Skin of body (tissue), 2 donors: ENCODE measurements around the gene HEY2.

DNA sequence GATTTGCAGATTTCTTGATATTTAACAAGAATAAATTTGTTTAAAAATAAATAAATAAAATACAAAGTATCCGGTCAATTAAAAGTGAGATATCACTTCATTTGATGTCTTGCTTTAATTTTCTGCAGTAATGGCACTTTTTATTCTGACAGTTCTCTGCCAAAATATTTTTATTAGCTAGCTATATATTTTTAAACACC, 342.0 kb downstream of the GJA1 start:
- RAMPAGE, long total RNA: no peak

GRCh38 chr6:122028655-122028861, 370.9 kb upstream of the HSF2 start:
- RAMPAGE, long total RNA: no peak

DNA sequence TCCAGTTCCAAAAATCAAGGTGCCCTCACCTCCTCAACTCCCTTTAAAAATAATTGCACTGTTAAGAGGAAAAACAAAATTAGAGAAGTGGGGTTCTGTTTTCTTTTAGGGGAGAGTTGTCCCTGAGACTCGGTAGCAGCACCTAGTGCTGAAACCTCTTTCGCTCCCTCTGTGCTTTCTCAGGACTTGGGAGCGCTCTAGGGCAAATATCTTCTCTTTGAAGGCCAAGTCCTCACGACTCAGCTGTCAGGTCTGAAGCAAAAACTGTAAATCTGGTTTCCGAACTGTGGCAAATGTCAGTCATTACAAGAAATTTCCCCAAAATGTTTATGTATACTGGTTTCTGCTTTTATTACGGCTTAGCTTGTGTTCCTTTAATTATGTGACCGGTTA, 1.3 kb downstream of the SMPDL3A start:
- RAMPAGE, long total RNA: no peak

DNA sequence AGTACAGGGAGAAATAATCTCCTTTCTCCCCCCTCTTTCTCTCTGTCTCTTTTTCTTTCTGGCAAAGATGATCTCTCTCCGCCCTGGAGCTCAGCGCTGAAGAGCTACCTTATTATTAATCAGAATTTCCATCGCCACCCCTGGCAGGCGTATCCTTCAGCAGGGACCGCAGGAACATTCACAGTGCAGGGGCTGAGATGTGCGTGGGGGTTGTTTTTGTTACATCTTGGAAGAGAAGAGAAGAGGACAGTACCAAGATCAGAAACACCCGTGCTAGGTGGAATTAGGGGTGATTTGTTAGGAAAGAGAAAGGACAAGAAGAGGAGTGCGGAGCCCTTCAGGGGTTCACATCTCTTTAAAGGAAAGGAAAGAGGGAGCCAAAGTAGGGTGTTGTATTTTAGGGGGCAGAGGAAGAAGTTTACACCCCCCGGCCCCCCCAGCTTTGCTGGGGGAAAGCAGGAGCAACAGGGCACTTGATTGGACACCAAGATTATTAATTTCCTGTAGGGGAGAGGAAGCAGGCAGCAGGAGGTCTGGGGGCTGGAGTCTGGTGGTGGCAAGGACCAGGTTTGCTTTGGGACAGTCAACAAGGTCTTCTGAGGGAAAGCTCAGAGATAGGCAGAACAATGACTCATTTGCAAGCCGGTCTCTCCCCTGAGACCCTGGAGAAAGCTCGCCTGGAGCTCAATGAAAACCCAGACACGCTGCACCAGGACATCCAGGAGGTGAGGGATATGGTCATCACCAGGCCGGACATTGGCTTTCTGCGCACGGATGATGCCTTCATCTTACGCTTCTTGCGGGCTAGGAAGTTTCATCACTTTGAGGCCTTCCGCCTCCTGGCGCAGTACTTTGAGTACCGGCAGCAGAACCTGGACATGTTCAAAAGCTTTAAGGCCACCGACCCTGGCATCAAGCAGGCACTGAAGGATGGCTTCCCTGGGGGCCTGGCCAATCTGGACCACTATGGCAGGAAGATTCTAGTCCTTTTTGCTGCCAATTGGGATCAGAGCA, 1.4 kb downstream of the CLVS2 start:
- RAMPAGE, long total RNA: no peak

GRCh38 chr6:125082629-125083413, 70.8 kb upstream of the TPD52L1 start:
- RAMPAGE, long total RNA: no peak

GRCh38 chr6:125707188-125707522, 42.3 kb upstream of the HEY2 start:
- RAMPAGE, long total RNA: no peak

- RAMPAGE, long total RNA: no peak
Observed at GRCh38 chr6:125745407-125746199, 3.8 kb upstream of the HEY2 start.

DNA sequence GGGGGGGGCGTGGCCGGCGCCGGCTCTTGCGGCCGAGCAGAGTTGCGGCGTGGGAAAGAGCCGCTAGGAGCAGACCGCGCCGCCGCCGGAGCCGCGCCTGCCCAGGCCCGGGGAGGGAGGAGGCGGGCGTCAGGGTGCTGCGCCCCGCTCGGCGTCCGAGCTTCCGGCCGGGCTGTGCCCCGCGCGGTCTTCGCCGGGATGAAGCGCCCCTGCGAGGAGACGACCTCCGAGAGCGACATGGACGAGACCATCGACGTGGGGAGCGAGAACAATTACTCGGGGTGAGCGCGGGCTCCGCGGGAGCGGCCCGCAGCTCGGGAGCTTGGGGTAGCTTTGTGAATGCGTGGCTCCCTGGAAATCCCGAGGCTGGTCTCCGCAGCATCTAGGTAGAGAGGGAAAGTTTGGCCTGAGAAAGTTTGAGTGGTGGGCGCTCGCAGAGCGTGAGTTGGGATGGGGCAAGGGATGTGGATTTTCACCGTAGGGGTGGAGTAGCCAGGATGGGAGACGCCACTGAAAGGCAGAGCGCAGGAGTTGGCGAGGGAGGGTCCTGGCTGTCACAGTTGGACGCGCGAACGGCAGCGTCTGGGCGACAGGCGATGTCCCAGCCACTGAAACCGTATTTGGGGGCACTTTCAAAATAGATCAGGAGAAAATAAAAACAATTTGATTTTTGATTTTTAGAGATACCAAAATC, at the start of gene HEY2:
Gene HEY2, plus strand, starts transcription at position 54 of the 694 bp plus-strand sequence.
- RAMPAGE, long total RNA: no peak

- RAMPAGE, long total RNA: no peak
Observed at GRCh38 chr6:125789184-125789577, 1.6 kb upstream of the NCOA7 start.

GRCh38 chr6:125789578-125790346, 998 bp upstream of the NCOA7 start:
- RAMPAGE, long total RNA: no peak

DNA sequence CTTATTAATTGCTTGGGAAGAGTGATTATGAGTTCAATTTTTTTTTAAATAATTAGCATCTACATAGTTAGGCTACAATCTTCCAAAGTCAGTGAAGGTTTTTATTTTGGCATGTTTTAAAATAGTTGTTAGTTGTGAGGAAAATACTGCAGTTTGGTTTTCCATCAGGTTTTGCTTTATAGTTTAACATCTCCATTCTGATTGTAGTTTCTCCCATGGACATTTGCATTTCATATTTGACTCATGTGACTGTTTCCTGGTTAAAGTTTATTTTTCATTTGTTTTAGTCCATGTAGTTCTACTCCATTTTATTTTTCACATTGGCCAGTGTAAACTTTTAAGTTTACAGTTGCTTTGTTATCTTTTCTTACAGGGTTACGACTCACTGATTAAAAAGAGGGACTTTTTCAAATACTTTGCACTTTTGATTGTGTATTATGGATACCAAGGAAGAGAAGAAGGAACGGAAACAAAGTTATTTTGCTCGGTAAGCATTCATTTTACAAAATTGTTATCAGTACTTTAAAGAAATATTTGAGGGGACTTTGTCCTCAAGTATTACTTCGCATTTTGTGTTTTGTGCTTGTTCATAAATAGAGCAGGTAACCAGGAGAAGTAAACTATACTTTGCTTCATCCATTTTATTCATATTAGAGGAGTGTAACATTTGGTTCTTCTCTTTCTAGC, 24.3 kb downstream of the NCOA7 start:
- RAMPAGE, long total RNA: no peak

GRCh38 chr6:125888989-125890209, 67.2 kb upstream of the HINT3 start:
- RAMPAGE, long total RNA: no peak

DNA sequence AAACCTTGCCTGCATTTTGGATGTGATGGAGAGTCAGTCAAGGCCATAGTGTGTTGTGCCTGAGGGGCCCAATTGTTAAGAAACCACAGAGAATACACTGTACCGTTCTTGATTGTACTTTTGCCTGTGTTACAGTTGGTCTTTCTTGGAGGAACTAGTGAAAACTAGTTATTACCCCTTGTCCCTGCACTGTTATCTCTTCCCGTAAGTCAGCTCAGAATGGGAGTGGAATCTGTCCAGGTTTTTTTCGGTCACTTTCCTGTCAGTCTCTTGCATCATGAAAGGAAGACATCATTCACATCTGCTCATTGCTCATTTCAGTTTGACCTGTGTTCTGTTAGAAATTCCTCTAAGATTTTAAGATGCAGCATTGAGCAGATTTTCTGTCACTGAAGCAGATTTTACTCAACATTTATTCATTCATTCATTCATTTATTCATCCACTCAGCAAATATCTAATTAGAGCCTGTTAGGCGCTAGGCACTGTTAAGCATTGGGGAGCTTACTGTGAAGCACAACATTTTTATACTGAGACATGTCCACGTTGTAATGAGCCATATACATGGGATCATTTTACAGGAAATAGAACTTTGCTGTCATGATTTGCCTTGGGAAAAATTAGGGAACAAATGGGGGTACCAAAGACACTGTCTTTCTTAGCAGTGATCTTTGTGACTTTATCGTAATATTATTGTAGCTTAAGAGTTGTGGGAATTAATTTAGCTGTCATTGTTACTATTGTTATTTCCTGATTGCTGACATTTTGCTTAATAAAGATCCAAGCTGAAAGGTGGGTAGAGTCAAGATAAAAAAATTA, 33.1 kb upstream of the HINT3 start:
- RAMPAGE, long total RNA: no peak

- RAMPAGE, long total RNA: no peak
Observed at GRCh38 chr6:125945438-125945864, 11.1 kb upstream of the HINT3 start.

GRCh38 chr6:126047410-126047821, 61.1 kb downstream of the TRMT11 start:
- RAMPAGE, long total RNA: no peak

- RAMPAGE, long total RNA: no peak
Observed at GRCh38 chr6:126063260-126064083, 77.1 kb downstream of the TRMT11 start.

DNA sequence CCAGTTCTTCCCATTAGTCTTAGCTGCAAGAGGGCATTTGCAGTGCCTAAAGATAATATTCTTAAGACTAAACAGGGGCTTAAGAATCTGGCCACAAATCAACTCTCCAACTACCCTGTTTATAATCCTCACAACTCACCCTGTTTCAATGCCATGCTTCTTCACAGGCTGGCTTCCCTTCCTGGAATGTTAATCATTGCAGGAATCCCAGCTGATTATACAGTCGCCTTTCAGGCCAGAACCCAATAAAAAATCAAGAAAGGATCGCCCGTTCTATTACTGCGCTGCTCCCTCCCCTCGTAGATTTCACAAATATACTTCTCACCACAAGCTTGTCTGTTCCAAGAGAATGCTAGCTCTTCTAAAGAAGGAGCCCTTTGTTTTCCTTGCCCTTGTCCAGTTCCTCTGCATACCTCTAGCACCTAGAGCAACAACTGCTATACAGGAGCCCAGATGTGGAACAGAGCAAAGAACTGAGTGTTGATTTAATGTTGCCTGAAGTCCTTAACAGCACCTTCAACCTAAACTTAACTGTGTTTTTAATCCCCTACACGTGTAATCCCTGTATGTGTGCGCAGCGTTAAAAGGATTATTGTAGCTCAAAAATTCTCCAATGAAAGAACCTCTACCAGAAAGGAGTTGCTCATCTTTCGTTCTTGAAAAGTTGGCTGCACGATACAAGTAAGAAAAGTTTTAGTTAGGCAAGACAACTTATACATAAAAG, 1.0 kb downstream of the ECHDC1 start:
- RAMPAGE, long total RNA: start-site peak on the minus strand centred at position 177 of the sequence, 29 bp wide, 357 and 38 reads in 2 replicates

- RAMPAGE, long total RNA: no peak
Observed at GRCh38 chr6:127516323-127516815, 57.2 kb upstream of the KIAA0408 start.

GRCh38 chr6:128288810-128289503, 231.4 kb downstream of the PTPRK start:
- RAMPAGE, long total RNA: no peak

DNA sequence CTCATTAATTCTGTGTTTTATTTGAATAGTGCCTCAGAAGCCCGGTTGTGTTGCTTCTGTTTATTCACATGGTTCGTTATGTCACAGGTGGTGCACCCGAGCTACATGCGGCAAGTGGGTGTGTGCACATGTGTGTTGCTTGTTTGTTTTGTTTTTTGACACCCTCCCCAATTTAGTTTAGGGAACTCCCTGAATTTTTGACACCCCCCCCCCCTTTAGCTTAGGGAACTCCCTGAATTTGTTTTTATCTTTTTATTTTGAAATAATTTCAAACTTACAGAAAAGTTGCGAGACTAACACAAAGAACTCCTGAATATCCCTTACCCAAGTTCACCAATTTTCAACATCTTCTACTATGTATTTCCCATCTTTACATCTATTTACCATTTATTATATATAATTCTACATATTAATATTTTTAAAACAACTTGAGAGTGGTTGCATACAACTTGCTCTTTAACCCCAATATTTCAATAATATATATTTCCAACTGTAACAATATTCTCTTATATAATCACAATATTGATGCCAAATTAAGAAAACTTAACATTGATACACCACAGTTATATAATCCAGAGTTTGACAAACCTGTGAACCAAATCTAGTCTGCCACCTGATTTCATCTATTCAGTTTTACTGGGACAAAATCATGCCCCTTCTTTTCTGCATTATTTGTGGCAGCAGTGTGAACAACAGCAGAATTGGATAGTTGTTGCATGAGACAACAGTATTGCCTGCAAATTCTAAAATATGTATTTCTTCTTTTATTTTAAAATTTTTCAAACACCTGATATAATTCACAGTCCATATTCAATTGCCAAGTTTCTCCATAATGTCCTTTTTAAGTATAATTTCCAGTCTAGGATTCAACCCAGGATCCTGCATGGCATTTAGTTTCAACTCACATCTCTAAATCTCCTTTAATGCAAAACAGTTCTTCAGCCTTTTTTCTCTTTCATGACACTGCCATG, 47.9 kb downstream of the PTPRK start:
- RAMPAGE, long total RNA: no peak